ENCODE measurements around a stretch of chr14.

GRCh38 chr14:90396584-90396945, 264 bp upstream of the CALM1 start:
- PRO-cap, result bidirectional peak, plus-strand start at chr14:90397032, minus-strand start at chr14:90396872

DNA sequence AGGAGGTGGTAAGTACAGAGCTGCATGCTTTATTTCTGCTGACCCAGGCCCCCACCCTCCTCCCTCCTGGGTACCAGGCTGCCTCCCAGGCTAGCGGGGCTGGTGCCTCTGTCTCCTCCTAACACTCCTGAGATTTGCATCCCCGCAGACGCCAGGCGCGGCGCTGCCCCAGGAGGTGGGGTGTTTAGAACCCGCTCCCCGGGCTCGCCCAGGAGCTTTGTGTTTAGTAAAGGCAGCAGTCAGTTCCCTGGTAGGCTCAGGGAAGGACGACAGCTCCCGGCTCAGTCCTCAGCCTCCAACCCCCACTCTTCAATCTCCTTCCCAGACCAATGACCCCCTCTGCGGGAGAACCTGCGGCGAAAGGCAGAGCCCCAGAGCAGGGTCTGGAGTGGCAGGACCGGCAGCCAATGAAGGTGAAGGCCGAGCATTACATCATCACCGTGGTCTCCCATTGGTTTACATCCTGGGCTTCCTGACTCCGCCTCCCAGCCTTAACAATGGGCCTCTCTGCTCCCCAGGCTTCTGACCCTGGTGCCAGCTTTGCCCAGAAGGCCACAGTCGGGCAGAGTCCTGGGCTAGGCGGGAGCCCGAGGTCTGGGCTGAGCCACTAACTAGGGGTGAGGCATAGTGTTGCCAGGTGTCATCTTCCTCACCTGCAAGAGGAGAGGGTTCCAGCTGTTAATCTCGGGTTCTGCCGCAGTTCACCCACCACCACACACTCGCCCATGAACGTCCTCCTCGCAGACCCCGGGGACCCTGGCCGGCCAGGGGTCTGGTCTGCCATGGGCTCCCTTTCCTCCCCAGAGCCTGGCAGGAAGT, 57.5 kb downstream of the CALM1 start:
- PRO-cap, result no peak

- PRO-cap, result no peak
These were observed 94.7 kb downstream of the CALM1 start for GRCh38 chr14:90491479-90491955.

DNA sequence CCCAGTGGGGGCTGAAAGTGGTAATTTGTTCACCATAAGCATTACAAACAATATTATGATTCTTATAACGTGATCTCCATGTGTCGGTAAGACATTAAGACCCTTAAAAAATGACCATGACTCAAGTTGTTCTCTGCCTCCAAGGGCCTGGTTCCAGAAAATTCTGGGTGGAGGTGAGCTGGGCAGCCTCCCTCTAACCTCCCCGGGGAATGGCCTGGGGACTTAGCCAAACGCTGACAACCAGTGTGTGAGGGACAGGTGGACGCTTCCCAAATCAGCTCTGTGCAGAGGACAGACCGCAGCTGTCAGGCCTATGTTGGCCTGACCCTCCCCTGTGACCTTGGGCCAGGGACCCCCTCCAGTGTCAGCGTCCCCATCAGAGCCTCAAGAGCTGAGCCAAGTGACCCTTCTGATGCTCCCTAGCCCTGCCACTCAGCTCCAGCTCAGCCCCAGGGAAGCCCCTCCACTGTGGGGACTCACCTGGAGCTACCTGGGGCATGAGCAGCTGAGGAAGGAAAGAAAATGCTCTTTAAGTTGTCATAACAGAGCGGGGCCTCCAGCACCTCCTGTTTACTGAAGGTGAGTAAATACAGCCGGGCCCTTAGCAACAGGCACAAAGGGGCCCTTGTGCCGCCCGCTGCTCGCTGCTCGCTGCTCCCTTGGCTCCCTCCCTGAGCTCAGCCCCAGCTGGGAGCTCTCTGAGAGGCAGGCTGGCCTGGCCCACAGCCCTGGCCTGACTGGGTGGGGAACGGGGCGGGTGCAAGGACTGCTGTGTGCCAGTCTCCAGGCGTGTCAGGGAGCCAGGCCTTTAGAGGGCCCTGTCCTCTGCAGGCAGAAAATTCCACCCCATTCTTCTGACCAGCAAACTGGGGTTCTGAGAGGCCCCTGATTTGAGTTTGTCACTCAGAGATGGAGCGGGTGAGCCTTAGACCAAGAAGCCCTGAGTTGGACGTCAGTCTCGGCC, 116.6 kb downstream of the CALM1 start:
- PRO-cap, result no peak

GRCh38 chr14:90517694-90517946, 120.8 kb downstream of the CALM1 start:
- PRO-cap, result no peak

DNA sequence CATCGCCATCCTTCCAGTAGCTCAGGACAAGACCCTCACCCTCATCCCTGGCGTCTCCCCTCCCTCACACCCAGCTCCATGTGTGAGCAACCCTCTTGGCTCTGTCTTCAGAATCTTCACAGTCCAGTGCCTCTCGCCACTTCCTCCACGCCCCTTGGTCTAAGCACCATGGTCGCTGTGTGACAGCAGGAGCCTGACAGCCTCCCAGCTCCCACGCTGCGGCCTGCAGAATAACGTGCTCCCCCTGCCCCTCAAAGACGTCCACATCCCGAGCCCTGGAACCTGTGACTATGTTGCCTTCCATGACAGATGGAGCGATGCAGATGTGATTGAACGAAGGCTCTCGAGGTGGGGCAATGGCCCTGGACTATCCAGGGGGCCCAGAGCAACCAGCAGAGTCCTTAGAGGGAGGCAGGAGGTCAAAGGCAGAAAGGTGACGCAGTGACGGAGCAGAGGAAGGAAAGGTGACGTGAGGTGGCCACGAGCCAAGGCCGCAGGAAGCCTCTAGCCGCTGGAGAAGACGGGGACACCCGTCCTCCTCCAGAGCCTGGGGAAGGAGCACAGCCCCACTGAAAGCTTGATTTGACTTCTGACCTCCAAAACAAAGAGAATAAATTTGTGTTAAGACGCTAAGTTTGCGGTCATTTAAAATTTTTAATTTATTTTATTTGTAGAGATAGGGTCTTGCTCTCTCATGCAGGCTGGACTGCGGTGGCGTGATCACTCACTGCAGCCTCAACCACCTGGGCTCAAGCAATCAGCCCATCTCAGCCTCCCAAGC, 139.9 kb downstream of the CALM1 start:
- PRO-cap, result no peak

DNA sequence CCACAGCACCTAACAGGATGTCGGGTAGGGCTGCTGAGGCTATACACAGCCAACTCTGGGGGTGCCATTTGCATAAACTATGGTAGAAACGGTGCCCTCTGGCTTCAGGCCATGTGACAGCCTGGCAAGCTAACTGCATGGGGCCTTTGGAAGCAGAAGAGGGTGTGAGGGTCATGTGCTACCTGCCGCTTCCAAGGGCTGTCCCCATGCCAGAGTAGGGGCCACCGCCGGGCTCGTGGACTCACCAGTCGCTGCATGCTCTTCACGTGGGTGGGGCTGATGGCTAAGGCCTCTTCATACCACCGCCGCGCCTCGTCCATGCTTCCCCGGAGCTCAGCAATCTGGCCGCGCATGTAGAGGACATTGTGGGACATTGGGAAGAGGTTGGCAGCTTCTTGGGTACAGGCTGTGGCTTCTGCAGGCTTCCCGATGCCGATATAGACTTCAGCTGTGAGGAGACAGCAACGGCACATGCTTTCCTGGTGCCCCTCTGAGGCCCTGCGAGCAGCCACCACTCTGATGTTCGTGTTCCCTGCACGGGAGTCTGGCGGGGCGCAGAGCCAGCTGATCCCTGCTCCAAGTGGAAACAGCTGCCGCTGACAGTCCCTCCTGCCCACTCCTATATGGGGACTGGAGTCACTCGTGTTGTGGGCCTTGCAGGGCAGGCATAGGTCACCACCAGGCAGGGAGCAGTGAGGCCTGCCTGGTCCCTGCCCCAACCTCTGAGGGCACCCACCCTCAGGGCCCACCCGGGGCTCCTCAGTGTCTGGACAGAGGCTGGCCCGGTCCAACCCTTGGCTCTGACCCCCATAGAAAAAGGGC, 181.2 kb downstream of the CALM1 start:
- PRO-cap, result no peak

GRCh38 chr14:90676776-90677310, 139.4 kb downstream of the TTC7B start:
- PRO-cap, result no peak

DNA sequence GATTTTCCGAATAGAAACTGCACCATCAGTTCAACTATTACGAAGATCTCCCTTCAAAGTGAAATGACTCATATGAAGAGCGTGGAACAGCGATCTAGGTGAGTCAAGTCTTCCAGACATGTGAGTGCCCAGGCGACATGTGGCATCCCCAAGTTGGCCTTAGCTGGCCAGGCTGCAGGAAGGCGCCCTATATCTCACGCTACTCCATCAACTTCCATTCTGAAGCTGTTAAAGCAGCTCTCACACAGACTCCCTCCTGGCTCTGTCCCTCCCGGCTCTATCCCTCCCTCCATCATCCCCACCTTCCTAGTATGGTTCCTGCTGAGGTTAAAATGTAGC, 94.3 kb downstream of the TTC7B start:
- PRO-cap, result no peak

DNA sequence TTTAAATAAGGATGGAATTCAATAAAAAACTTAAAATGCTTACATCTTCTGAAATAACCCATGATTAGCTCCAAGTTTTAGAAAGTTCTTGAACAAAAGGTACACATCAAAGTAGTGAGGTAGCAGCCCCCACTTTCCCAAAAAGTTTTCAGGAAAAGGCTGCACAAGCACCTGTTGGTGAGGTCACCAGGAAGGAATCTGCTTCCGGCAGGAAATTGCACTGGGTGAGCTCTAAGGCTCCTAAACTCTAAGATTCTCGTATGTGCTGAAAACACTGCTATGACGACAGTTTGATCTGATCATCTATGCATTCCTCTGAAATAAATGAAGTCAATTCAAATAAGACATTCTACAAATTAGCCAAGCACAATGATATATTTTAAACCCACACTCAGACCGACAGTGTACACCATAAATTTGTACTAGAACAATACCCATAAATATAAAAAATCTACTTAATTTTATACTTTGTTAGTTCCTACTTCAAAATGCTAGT, 34.3 kb upstream of the TTC7B start:
- PRO-cap, result no peak

DNA sequence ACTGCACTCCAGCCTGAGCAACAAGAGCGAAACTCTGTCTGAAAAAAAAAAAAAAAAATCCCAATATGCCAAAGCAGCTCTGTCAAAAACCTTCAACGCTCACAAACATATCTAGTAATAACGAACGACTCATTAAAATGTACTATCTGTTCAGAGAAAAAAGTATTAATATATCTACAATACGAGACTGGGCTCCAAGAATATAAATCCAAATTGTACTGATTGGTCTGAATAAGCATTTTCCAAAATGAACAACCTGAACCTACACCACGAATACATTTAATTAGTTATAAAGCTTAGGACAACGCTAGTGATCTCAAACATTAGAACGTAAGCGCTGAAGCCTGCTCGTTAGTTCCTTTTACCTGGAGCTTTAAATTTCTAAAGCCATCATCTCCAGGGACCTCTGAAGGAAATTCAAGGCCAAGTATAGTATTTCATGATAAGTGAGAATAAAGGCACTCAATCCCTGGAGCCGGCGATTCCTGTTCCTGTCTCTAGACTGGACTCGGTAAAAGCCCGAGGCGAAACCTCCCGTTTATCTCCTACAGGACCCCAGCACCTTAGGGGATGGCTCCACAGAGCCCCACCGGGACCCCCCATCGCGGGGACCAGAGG, 1.0 kb downstream of the RPS6KA5 start:
- PRO-cap, result no peak

- PRO-cap, result no peak
These were observed 15.9 kb downstream of the GPR68 start for GRCh38 chr14:91228380-91229198.

GRCh38 chr14:91229380-91230091, 15.0 kb downstream of the GPR68 start:
- PRO-cap, result no peak

- PRO-cap, result no peak
These were observed 50.2 kb downstream of the CCDC88C start for GRCh38 chr14:91367074-91368089.

DNA sequence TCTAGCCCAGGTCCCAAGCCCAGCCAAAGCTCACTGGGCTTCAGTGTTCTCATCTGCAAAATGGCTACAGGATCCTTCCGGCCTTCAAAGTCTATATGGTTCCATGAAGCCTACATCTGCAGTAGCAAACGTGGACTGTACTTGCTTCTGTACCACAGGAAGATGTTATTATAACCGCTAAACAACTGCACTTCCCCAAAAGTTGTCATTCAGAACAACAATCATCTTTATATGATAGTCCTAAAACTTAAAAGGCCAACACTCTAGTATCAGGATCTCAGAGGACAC, 6.4 kb downstream of the CCDC88C start:
- PRO-cap, result no peak

- PRO-cap, result no peak
These were observed 1.1 kb downstream of the PPP4R3A start for GRCh38 chr14:91508948-91509483.

DNA sequence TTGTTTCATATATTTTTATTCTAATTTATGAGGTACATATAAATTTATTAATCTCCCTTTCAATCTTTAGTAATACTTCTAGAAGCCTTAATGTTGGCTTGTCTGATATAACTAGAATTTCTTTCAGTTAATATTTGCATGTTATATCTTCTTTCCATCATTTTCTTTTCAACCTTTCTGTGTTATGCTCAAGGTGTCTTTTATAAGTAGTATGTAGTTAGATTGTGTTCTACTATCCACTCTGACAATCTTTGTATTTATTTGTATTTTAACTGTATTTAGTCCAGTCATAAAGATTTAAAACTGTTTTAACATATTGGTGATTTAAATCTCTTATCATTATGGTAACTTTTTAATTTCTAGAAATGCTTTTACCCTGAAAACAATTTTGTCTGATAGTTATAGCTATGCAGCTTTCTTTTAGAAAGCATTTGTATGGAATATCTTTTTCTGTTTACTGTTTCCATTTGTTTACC, 40.8 kb downstream of the TC2N start:
- PRO-cap, result no peak

GRCh38 chr14:91882810-91883303, 15.5 kb upstream of the TC2N start:
- PRO-cap, result no peak

DNA sequence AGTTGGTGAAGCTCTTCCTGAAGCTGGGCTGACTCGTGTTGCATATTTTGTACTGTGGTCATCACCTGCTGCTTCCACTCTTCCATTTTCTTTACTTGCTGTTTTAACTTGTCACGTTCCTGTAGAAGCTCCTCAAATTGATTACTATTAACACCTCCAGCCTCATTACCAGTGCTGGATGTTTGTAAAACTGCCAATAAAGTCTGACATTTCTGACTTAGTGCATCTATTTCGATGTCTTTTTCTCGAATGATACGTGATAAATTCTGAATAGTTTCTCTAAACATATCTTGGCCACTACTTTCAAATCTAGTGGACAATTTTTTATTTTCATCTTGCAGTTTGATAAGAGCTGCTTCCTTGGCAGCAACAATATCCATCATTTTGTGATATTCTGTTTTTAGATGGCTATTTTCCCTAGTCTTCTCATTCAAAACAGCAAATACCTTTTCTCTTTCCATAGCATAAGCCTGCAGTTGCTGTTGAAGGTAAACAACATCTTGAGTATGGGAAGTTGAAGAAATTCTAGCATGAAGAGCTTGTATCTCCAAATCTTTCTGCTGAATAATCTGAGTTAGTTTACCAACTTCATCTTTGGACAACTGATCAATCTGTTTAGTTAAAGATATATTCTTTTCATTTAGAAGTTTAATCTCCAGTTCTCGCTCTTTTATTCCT, 35.5 kb downstream of the TRIP11 start:
- PRO-cap, result no peak

DNA sequence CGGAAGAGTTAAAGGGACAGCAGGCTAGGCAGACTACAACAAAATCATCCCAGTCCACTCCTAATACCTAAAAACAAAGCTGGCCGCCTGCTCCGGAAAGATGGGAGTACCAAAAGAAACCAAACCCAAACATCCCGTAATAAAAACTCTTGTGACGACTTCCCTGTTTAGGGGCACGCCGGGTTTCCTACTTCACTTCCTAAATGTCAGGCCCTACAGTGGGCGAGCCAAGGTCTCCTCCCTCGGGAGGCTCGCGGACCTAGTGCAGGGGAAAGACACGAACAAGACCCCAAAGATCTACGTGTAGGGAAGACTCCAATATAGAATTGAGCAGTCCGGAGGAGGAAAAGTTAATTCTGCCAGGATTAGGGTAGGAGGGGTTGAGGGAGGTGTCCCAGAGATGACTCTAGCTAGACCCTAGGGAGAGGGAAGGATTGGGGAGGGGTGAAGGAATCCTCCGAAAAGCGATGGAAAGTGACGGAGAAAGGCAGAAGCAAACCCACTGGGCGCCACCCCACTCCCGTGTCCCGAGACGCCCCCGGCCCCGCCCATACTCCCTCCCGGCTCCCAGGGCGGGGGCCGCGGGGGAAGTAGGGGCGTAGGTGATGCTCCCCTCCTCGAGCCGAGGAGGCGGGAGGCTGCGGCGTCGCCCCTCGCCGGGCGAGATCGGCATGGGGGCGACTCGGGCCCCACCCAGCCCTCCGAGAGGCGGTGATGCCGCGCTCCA, 466 bp downstream of the ATXN3 start:
- PRO-cap, result bidirectional peak, plus-strand start at position 629 of the sequence, minus-strand start at position 466 of the sequence